ENCODE measurements around a stretch of chr6.

GRCh38 chr6:154156000-154156614, 117.1 kb downstream of the OPRM1 start:
- PRO-cap, result no peak

GRCh38 chr6:154245331-154246291, 111.0 kb downstream of the IPCEF1 start:
- PRO-cap, result no peak

DNA sequence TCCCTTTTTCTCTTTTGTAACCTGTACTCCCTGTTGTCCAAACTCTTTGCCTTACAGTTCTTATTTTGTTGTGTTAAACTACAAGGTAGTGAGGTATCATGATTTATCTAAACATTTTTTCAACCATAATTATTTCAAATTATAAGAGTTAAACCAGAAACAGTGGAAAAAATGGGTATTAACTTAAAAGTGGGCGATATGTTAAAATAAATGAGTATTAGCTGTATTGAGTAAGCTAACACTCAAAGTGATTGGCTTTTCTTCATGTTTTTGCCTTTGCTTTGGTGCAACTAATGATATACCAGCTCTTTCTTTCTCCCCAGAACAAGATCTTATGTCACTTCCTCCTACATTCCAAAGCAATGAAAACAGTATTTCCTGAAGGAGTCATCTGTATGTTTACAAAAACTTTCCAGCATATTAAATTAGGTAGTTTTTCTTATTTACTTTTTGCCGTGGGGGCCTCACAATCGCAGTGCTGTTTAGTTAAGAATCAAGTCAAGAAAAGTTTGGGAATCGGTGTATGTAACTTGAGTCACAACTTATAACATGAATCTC, 63.9 kb downstream of the IPCEF1 start:
- PRO-cap, result no peak

DNA sequence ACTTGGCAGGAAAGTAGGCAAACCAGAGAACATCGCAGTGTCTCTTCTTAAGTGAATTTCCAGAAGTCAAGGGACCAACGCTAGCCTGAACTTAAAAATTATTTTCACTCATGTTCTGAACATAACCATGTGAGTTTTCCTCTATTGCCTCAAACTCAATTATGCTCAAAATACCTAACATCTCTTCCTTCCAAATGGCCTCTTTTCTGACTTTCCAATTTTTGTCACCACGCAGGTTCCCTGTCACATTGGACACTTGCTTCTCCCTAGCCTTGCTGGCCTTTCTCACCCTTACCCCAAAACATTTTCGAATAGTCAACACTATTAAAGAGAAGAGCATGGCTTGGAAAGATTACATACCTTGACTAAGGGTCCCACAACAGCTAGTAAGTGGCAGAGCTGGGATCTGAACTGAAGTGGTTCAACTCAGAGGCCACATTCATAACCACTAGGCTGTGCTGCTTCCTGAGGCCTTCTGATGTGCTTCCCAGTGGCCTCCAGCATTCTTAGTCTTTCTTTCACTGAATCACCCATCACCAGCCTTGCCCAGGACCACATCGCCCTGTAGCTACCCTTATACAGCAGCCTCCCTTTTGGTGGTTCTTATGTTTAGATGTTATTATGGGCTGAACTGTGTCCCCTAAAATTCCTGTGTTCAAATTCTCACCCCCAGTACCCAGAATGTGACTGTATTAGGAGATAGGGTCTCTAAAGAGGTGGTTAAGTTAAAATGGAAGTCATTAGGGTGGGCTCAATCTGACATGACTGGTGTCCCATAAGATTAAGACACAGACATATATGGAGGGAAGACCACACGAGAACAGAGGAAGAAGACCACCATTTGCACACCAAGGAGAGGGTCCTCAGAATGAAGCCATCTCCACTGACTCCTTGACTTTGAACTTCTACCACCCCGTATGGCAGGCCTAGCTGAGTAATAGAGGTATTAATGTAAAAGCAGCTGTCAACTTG, 60.6 kb upstream of the IPCEF1 start:
- PRO-cap, result no peak

- PRO-cap, result unidirectional peak, plus-strand start at chr6:154509246
These were observed 1.5 kb downstream of the CNKSR3 start for GRCh38 chr6:154509159-154509297.

DNA sequence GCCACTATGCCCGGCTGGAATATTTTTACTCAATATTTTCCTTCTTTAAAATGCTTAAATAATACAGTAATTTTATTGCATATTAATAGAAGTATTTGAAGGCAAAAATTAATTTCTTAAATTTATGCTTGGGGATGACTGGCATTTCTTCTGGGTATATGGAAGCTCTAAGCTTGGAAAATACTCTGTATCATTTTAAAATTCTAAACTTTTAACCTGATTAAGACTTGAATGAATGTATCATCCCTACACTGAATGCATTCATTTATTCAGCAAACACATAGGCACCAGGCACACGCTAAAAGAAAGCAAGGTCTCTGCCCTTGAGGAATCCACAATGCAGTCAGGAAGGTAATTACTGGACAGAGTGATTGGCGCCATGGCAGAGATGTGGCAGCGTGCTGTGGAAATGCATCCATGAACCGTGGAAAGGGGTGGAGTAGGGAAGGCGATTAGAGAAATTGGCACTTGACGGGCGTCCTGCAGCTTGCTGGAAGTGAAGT, 122.8 kb upstream of the TIAM2 start:
- PRO-cap, result no peak

- PRO-cap, result no peak
These were observed 82.1 kb downstream of the TIAM2 start for GRCh38 chr6:155077002-155077792.

- PRO-cap, result unidirectional peak, minus-strand start at chr6:155461809
These were observed 6.0 kb upstream of the NOX3 start for GRCh38 chr6:155461583-155462048.

DNA sequence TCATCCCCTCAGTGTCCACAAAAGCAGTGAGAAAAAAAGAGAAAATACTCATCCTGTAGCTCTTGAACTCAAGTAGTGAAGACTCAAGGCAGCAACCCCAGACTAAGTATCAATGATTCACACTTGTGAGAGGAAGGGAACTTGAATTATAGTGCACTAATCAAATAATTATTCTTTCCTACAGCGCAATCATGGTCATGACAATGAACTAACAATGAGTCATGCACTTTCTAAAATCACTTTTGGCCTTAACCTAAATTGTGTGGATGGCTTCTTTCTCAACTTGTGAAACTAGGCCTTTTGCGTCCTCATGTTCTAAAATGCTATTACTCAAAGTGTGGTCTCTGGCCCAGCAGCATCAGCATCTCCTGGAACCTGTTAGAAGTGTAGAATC, 68.6 kb upstream of the NOX3 start:
- PRO-cap, result no peak

DNA sequence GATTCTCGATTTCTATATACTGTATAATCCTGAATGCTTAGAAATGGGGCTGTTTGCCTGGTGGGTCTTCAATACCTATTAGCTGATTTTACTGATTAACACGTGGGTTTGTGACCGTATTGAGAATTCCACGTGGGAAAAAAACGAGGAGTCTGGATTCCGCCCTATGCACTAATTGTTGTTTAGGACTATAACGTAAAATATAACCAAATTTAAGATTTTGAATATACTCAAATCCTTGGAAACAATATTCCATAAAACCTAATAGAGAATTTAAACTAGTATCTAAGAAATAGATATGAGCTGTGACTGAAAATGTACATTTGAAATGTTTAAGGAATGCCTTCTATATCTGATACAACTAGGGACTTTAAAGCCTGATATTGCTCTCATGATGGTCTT, 93.5 kb upstream of the NOX3 start:
- PRO-cap, result no peak

DNA sequence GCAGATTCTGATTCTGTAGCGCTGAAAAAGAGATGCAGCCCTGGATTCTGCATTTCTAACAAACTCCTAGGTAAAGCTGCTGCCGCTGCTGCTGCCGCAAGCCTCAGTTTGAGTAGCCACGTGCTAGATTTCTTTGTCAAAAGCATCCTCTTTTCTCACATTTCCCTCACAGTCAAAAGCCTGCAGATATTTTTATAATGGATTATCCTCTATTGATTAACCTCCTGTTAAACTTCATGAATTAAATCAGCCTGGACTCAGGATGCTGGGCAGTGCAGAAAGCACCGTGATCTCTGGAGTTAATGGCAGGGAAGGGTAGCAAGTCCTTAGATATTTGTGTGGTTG, 178.5 kb upstream of the NOX3 start:
- PRO-cap, result no peak

DNA sequence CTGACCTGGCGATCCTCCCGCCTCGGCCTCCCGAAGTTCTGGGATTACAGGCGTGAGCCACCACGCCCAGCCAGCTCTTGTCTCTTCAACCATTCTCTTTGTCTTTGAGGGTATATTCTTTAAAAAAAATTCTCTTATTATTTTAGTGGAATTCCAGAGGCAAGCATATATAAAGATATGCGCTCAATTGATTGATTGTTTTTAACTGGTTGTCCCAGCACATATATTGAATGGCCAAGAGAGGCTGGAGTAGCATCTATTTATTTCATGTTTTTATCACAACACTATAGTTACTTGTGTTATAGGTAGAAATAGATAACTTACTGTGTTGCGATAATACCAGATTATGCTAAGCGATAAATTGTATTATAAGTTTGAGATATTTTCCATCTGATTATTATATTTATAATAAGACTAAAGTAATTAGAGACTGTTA, 379.3 kb upstream of the NOX3 start:
- PRO-cap, result no peak

- PRO-cap, result no peak
These were observed 349.8 kb upstream of the ARID1B start for GRCh38 chr6:156427333-156427748.

DNA sequence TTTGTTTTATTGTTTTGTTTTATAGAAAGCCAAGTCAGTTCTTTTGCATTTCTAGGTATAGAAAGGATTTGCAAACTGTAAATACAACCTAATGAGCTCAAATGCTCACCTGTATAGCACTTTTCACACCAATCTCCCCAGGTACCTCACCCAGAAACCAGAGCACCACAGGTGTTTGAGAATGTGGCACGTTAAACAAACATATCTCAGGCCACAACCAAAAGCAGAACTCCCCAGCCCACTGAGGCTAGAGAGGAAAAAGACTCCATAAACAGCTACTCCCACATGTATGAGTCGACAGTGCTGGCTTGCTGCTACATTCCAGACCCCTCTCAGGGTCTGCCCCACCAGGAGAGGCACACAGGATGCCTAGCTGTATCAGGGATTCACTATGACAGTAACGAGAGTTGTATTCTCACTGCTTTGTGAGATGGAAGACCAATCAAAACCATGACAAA, 242.6 kb upstream of the ARID1B start:
- PRO-cap, result no peak

- PRO-cap, result no peak
These were observed 78.9 kb upstream of the ARID1B start for GRCh38 chr6:156698058-156698813.

- PRO-cap, result no peak
These were observed 3.3 kb upstream of the ARID1B start for GRCh38 chr6:156773905-156774335.

DNA sequence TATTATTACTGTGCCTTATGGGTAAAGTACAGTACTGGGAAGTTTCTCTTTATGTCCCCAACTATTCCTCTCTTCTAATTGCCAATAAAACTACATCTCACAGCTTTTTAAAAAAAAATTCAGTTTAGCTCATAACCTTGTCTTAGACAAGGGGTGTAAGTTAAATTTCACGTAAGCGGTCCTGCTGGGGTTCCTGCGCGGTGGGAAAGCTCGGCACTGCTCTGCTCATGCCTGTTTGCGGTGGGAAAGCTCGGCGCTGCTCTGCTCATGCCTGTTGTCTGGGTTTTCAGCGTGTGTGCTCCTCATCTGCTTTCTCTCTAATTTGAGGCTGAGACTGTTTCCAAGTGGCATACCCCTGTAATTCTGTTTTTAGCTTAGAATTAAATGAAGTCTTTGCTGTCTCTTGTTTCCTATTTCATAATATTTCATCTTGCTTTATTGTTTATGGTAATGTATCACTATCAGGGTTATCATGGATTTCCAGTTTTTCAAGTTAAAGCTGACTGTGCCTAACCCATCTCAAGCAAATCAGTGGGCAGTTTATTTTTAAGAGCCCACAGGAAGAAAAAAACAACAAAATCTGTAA, 18.7 kb downstream of the ARID1B start:
- PRO-cap, result no peak

DNA sequence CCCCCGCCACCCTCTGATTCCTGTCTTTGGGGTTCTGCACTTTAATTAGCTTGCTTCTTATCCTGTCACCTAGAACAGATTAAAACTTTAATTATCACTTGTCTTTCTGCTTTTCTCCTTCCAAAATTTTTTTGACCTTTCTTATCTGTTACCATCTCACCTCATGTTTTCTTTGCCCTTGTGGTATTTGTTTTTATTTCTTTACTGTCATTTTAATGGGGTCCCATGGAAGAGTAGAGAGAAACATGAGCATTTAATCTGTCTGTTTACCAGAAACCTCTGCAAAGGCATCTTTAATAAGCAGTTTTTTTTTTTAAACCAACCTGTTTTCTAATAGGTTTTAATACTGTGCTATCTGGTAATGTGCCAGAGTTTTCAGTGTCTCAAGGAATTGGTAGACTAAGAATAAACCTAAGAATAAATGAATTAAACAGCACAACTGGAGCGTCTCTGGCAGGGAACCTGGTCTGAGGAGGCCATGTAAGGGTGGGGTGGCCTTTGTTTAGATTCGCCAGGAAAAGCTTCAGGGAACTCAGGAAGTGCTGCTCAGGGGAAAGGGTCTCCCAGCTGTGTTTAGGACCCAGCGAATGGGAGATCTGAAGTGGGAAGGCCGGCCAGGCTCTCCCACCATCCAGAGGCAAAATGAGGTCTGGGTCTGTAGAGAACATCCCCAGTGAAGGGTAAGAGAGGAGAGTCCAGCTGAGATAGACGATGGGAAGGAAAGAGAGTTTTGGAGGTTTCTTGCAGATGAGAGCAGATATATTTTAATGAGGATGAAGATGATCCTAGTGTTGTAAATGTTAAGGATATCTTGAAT, 69.9 kb downstream of the ARID1B start:
- PRO-cap, result no peak

- PRO-cap, result no peak
These were observed 171.6 kb downstream of the ARID1B start for GRCh38 chr6:156948760-156949269.

GRCh38 chr6:157002864-157003536, 225.8 kb downstream of the ARID1B start:
- PRO-cap, result no peak

Measured in bile duct (tissue), 1 donor.